ENCODE measurements around a stretch of chr2.

DNA sequence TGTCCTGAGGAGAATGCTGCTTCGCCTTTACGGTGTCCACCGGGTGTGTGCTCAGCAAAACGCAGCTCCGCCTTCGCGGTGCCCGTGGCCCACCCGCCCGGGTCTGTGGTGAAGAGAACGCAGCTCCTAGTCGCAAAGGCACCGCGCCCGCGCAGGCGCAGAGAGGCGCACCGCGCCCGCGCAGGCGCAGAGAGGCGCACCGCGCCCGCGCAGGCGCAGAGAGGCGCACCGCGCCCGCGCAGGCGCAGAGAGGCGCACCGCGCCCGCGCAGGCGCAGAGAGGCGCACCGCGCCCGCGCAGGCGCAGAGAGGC, 35.6 kb downstream of the FAM110C start:
- RRBS, 2 experiments = no CpG with 5 or more reads among the region's 47 CpGs

DNA sequence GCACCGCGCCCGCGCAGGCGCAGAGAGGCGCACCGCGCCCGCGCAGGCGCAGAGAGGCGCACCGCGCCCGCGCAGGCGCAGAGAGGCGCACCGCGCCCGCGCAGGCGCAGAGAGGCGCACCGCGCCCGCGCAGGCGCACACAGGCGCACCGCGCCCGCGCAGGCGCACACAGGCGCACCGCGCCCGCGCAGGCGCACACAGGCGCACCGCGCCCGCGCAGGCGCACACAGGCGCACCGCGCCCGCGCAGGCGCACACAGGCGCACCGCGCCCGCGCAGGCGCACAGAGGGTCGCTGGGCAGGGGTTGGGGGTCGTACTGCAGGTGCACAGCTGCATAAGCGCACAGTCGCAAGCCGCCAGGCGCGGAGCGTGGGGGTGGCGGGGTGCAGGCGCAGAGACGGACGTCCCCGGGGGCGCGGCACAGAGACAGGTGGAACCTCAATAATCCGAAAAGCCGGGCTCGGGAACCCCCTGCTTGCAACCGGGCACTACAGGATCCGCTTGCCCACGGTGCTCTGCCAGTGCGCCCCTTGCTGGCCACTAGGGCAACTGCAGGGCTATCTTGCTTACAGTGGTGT, 35.2 kb downstream of the FAM110C start:
- RRBS, 2 experiments = no CpG with 5 or more reads among the region's 81 CpGs

- RRBS, 2 experiments = no CpG with 5 or more reads among the region's 3 CpGs
These were observed 26.3 kb downstream of the FAM110C start for GRCh38 chr2:20108-20399.

DNA sequence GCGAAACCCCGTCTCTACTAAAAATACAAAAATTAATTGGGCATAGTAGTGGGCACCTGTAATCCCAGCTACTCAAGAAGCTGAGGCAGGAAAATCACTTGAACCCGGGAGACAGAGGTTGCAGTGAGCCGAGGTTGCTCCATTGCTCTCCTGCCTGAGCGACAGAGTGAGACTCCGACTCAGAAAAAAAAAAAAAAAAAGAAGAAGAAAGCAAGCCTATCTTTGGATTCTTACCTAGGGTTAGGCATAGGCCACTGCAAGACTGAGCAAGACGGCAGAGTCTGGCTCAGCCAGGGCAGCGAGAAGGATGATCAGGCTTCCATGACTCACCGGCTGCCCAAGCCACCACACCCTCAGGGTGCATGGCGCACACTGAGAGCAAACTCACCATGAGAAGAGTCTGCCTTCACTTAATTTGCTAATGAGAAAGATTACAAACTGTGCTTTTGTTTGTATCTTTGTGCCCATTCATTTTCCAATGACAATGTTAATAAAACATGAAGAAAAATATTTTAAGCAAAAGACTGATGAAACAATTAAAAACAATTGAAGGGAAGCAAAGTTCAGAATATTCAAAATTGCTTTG, 8.2 kb downstream of the FAM110C start:
- RRBS, 2 experiments = no CpG with 5 or more reads among the region's 10 CpGs

- RRBS, 2 experiments = no CpG with 5 or more reads among the region's 5 CpGs
These were observed 29.5 kb downstream of the SH3YL1 start for GRCh38 chr2:234366-234770.

DNA sequence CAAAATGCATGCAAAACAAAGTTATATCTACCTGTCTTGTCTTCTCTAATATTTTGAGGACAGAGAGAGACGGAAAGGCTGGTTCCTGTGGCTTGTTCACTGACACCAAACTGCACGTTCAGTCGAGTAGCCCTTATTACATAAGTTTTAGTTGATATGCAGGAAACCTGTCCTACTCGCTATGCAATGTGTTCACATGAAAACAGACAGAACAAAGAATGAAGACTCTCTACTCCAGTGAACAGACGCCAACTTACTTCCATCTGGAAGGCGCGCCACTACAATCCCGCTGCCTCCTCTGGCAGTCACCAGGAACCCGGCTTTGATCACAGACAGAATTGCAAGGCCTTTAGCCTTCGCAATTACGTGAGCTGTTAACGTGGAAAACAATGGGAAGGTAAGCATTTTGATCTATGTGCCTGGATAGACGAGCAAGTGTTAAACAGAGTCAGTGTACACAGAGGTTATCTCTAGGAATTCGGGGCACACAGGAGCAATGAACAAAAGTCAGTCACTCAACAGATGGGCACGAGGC, 14.3 kb downstream of the SH3YL1 start:
- RRBS, 2 experiments = no CpG with 5 or more reads among the region's 15 CpGs

GRCh38 chr2:285558-286344, 2.1 kb downstream of the ALKAL2 start:
- RRBS, 2 experiments = no CpG with 5 or more reads among the region's 8 CpGs

DNA sequence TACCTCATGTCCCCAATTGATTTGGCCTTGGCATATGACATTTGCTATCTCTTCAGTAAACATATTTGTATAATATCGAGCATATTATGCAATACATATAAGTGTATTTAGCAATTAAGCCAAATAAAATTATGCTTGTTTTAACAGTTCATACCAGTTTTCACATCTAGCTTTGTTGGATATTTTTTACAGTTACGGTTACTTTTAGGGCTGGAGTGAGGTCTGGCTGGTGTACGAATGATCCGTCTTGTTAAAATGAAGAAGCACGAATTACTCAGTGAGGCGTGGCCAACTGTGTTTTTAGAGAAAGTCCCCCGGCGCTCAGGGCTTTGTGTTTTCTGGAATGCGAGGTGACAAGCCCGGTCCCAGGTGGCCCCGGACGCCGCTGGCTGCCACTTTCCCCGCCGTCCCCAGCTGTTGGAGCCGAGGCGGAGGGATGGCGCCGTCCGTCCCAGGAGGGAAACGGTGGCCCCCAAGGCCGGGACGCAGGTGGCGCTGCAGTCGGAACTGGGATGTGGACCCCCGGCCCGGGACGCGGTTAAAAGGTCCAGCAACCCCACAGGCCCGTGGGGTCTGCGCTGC, 41.3 kb downstream of the TMEM18 start:
- RRBS, 2 experiments = 98 to over 99% methylated on average over 10 to 17 of the region's 31 CpGs

DNA sequence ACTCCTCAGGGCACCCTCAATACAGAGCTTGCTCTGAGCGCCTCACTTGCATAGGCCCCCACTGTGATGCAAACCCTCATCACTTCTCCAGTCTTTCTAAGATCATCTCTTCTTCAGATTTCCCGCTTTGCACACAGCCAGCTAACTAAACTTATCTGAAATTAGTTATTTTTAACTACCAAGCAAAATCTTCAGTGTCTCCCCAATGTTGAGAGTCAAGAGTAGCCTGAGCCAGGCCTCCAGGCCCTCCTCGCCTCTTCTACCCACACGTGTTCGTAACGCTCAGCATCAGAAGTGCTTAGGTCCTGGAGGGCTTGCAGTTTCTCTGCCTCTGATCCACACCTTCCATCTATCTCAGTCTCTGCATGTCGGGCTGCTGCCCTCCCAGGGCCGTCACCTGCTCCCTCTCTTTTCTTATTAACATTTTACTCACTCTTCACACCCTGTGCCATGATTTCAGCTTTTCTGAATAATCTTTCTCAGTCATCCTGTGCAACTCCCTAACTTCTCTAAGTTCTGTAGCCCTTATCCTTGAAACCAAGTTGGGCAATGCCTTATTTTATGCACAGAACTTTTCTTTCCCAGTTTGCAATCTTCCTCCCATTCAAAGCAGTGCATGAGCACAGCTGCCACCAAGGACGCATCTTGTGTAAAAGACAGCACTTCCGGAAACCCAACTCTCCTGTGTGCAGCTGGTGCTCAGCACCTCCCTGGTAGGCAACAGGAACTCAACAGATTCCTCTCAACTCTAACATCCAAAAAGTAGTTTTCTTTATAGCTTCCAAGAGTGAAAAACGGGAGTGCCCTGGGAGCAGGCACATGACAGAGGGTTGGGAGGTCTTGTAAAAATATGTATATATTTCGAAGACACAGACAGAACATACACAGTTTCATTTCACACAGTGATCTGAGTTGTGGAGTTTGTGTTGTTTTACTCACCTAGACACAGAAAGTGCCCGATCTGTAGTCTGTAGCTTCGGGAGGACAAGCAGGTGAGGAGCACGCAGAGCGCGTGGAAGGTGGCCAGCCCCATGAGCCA, 2.3 kb downstream of the TMEM18 start:
- RRBS, 2 experiments = no CpG with 5 or more reads among the region's 17 CpGs

- RRBS, 2 experiments = no CpG with 5 or more reads among the region's 18 CpGs
These were observed 1.1 kb downstream of the TMEM18 start for GRCh38 chr2:675985-676599.

DNA sequence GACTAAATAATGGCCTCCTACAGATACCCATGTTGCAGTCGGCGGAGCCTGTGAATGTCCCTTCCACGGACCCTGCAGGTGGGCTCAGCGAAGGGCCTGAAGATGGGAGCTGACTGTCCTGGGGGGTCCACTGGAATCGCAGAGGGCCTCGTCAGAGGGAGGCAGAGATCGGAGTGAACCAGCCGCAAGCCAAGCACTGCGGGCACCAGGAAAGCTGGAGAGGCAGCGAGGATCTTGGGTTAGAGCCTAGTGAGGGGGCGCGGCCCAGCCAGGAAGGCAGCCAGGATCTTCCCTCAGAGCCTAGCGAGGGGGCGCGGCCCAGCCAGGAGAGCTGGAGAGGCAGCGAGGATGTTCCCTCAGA, 62.5 kb upstream of the TMEM18 start:
- RRBS, 2 experiments = no CpG with 5 or more reads among the region's 16 CpGs

DNA sequence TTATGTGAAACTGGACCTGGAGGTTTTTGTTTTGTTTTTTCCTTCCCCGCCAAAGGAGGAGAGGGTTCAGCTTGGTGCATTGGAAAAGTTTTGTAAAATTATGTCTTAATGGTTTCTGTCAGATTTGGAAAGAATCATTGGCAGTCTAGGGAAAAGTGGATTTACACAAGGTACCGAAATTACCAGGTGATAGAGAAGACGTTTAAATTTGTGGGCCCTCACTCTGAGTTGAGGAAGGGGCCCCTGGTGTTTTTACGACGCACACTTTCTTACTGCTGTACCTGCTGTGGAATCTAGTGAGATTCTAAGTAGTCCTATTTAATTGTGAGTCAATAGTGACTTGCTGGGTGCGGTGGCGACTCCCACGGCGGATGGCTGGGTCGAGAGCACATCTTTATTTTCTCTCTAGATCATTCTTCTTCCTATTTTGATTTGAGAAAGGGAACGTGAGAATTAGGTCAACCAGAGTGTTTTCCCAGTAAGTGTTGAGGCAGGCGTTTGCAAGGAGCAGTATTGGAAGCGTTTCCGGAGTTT, 64.5 kb upstream of the TMEM18 start:
- RRBS, 2 experiments = no CpG with 5 or more reads among the region's 14 CpGs

GRCh38 chr2:893190-893737, 57.4 kb upstream of the SNTG2 start:
- RRBS, 2 experiments = no CpG with 5 or more reads among the region's 12 CpGs

DNA sequence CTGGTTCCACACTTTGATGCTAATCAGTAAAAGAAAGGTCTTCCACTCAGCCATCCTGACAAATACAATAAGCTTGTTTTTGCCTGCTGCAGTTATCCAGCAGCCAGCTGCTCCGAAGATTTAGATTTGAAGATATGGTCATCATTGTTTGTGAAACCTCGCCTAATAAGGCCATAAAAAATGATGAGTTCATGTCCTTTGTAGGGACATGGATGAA, 168.6 kb upstream of the TPO start:
- RRBS, 2 experiments = no CpG with 5 or more reads among the region's 2 CpGs

DNA sequence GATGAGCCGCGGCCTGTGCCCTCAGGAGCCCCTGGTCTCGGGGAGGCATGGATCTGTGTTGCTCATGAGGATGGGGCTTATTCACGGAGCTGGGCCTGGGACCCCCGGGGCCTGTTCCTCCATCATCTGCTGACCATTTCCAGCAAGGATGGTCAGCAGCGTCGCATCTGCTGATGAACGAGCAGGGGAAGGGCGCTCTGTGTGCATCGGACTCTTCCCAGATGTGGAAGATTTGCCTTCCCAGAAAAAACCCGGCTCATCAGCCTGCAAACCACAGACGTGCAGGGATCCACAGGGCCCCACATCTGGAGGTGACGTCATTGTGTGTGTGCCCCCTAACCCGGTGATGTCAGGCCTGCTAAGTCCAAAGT, 144.0 kb downstream of the PXDN start:
- RRBS, 2 experiments = 91 to 95% methylated on average over 4 of the region's 14 CpGs

- RRBS, 2 experiments = 91% methylated on average over 7 of the region's 22 CpGs; no CpG with 5 or more reads in 1 of the 2 experiments
These were observed 139.3 kb downstream of the PXDN start for GRCh38 chr2:1604844-1605510.

- RRBS, 2 experiments = no CpG with 5 or more reads among the region's 19 CpGs
These were observed 137.6 kb downstream of the PXDN start for GRCh38 chr2:1606434-1607424.

- RRBS, 2 experiments = 91% methylated on average over 7 of the region's 19 CpGs; no CpG with 5 or more reads in 1 of the 2 experiments
These were observed 67.9 kb downstream of the PXDN start for GRCh38 chr2:1676359-1676936.

DNA sequence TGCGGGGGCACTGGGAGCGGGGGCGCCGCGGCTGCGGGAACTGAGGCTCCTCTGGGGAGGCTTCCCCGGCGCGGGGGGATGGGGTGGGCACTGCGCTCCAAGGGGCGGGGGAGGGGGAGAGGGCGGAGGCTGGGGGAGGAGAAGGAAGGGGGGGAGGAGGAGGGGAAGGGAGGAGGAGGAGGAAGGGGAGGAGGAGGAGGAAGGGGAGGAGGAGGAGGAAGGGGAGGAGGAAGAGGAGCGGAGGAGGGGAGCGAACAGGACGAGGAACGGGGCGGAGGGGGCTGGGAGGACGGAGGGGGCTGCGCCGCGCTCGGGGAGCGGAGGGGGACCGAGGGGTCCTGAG, 845 bp downstream of the PXDN start:
- RRBS, 2 experiments = 1% methylated on average over 6 of the region's 24 CpGs

DNA sequence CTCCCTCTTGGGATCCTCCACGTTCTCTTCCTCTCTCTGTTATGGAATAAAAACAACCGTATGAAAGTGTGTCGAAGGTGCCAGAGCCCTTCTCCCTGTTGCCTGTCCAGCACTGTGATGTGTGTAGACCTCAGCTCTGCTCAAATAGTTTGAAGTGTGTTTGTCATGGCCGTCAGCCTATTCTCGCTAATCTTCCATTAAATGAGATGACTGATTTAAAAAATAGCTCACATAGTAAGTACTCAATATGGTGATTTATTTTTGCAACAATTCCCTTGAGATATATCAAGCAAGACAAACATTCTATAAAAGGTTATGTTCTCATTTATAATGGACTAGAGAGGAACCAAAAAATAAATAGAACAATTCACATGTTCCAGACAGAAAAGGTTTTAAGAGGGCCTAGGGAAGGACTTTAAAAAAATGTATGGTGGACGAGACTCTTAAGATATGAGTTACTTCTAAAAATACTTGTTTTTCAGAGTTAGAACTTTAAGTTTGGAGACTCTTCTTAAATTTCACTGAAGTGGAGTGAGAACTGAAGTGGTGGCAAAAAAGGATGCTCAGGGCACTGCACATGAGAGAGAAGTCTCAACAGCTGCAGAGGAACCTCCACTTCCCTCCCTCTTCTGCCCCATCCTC, 84.2 kb upstream of the PXDN start:
- RRBS, 2 experiments = no CpG with 5 or more reads among the region's 6 CpGs

Measured in NT2/D1 (cell line).